A172 (cell line): ENCODE results near the genes SH2D6, MAT2A and C2orf68.

DNA sequence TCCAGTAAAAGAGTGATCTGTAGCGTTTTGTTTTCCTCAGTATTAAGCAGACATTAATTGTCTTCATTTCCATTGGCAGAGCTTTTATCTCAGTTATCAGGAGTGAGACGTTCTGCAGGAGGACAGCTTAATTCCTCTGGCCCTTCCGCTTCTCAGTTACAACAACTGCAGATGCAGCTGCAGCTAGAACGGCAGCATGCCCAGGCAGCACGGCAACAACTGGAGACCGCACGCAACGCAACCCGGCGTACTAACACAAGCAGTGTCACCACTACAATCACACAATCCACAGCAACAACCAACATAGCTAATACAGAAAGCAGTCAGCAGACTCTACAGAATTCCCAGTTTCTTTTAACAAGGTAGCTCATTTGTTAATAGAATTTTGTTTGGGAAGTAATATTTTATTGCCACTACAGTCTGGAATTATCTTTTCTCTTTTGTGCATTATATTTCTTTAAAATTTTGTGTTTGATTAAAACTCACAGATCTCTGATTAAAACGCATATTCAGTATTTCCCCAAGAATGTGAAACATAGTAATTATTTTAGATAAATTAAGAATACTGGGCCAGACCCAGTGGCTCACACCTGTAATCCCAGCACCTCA lies 78.4 kb downstream of the KCMF1 start:
- RAMPAGE, long total RNA: no peak

DNA sequence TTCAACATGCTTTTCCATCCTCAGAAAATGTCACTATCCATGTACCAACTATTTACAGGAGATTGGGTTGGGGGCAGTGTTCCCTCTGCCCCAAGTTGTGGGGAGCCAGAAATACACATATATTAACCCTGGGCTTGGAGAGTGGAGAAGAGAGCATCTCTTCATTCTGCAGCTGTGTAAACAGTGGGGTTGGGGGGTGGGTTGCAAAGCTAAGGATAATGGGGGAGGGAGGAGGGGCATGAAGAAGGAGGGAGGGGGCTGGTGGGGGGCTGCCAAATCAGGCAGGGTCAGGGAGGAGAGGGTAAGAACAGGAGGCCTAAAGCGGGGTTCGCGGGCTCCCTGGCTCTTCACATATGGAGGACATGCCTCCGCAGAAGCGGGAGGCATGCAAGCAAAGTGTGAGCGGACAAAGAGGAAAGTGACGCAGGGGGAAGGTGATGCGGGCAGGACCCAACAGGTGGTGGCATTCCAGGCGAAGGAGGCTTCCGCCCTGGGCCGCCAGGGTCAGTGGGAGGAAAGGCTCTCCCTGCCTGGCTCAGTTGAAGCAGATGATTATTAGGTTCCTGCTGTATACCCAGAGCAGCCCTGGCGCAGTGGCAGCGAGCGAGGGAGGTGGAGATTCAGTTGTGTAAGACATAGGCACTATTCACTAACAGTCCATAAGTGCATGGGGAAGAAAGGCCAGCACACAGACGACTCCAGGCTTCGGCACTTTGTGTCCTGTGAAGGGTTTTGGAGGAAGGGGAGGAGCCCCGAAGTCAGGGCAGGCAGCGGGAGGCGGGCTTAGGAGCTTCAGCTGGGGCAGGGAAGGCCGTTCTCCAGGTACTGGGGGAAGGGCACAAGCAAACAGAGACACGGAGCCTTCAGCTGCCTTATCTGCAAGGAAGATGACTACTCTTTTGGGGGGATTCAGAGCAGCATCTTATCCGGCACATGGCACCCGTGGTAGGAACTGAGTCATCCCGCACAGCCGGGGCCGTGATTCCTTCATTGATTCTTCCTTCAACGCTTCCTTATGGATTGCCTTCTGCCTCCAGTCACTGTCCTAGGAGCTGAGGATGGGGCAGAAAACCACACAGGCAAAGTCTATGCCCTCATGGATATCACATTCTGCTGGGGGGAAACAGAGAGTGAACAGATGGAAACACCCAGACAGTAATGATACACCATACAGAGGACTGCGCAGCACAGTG lies 89.9 kb downstream of the TGOLN2 start:
- RAMPAGE, long total RNA: no peak

GRCh38 chr2:85255452-85255838 lies 72.3 kb downstream of the TGOLN2 start:
- RAMPAGE, long total RNA: no peak

- RAMPAGE, long total RNA: no peak
These were observed 21.6 kb downstream of the TGOLN2 start for GRCh38 chr2:85306110-85306743.

DNA sequence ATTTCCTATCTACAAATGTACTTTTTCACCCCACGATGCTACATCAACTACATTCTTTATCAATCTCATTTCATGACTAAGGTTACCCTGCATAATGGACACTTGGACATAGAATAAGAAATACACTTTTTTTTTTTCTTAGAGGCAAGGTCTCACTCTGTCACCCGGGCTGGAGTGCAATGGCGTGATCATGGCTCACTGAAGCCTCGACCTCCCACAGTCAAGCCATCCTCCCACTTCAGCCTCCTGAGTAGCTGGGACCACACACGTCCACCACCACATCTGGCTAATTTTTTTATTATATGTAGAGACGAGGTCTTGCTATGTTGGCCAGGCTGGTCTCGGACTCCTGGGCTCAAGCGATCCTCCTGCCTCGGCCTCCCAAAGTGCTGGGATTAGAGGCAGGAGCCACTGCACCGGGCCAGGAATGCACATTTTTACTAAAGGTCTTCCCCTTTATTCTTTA lies 2.4 kb downstream of the TGOLN2 start:
- RAMPAGE, long total RNA: no peak

GRCh38 chr2:85349221-85349776 lies 5.0 kb downstream of the RETSAT start:
- RAMPAGE, long total RNA: no peak

GRCh38 chr2:85418158-85419295 lies at the start of gene SH2D6:
Gene SH2D6, plus strand, starts transcription at chr2:85418714.
- RAMPAGE, long total RNA: start-site peak on the plus strand at chr2:85418717-85418763, 5 and 5 reads in 2 replicates

- RAMPAGE, long total RNA: no peak
These were observed 22.5 kb upstream of the MAT2A start for GRCh38 chr2:85516521-85516900.

DNA sequence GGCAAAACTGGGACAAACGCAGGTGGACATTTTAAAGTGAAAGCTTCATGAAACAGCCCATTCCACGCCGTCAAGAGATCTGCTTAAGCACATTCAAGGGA lies 984 bp upstream of the MAT2A start:
- RAMPAGE, long total RNA: no peak

DNA sequence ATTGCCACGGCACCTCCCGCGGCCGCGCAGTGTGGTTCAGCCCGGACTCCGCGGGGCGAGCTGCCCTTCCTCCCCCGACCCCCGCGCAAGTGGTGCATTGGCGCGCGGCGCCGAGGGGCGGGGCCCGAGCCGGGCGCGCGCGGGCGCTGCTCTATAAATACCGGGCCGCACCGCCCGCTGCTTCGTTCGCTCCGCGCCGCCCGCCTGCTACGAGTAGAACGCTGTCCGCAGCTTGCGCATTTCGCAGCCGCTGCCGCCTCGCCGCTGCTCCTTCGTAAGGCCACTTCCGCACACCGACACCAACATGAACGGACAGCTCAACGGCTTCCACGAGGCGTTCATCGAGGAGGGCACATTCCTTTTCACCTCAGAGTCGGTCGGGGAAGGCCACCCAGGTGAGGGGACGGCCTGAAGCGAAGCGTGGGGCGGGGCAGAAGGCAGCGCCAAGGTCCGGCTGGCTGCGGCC lies at the start of gene MAT2A:
Gene MAT2A, plus strand, starts transcription at position 185 of the 466 bp plus-strand sequence.
- RAMPAGE, long total RNA: no peak

DNA sequence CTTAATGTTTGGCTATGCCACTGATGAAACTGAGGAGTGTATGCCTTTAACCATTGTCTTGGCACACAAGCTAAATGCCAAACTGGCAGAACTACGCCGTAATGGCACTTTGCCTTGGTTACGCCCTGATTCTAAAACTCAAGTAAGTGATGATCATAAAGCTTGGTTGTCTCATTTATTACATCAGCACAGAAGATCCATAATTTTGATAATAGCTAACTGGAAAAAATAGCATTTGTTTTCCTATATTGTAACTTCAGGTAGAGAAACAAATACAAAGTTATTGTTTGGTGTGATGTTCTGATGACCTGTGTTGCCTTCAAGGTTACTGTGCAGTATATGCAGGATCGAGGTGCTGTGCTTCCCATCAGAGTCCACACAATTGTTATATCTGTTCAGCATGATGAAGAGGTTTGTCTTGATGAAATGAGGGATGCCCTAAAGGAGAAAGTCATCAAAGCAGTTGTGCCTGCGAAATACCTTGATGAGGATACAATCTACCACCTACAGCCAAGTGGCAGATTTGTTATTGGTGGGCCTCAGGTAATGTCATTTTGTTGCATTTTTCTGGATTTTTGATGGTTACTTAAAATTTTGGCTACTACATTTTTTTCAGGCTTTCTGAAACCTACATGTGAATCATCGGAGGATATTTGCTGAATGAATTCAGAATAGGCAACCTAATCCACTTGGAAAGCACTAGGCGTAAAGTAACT lies 3.0 kb downstream of the MAT2A start:
- RAMPAGE, long total RNA: no peak

- RAMPAGE, long total RNA: no peak
These were observed at the start of gene C2orf68 for GRCh38 chr2:85611143-85612212. Gene C2orf68, minus strand, starts transcription at chr2:85612066.

- RAMPAGE, long total RNA: no peak
These were observed 15.6 kb downstream of the GNLY start for GRCh38 chr2:85709742-85710147.

DNA sequence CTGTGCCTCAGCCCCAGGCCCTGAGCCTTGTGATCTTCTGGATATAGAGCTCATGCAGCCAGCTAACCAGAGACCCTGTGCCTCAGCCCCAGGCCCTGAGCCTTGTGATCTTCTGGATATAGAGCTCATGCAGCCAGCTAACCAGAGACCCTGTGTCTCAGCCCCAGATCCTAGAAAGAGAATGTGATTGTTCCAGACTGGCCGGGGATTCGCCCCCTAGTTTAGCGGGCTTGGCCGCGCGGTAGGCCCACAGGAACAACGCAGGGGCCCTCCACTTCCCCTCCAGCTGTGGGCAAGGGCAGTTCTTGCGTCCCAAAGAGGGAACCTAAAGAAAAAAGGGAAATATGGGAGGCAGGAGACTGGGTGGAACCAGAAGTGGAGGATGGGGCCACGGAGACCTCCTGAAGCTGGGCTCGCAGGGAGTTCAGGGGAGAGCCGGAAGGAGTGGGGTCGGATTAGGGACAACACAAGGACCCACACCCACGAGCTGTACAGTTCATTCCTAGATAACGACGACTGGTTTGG lies 18.1 kb downstream of the GNLY start:
- RAMPAGE, long total RNA: no peak

DNA sequence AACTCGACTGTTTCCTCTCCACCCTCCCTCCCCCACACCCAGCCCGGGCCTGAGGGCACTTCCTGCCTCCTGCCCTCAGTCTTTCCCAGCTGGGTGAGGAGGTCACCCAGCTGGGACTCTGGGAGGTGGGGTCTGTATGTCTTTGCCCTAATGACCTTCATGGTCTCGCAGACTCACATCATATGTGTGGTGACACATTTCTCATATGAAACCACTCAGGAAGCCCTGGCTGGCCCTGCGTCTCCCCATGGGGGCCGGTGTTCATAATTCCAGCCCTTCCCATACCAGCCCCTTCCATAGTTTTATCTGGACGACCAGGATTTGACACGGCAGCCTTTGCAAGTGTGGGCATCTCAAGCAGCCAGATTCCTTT lies 12.5 kb downstream of the ATOH8 start:
- RAMPAGE, long total RNA: no peak

DNA sequence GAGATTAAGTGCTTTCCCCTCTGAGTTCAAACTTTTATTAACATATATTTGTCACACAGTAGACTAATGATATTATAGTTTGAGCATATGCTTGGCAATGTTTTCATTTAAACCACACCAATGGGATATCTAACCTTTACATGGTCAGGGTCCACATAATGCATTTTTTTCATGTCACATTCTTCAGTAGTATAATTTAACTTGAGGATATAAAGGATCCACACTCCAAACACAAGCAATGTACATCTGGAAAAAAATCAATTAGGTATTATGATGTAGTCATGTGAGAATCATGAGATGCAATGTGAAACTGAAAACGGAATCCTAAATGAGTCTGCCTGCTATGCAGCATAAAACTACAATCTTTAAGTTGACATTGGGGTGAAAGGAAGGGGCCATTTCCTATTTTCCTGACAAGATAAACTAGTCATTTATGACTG lies 27.7 kb downstream of the ST3GAL5 start:
- RAMPAGE, long total RNA: no peak

DNA sequence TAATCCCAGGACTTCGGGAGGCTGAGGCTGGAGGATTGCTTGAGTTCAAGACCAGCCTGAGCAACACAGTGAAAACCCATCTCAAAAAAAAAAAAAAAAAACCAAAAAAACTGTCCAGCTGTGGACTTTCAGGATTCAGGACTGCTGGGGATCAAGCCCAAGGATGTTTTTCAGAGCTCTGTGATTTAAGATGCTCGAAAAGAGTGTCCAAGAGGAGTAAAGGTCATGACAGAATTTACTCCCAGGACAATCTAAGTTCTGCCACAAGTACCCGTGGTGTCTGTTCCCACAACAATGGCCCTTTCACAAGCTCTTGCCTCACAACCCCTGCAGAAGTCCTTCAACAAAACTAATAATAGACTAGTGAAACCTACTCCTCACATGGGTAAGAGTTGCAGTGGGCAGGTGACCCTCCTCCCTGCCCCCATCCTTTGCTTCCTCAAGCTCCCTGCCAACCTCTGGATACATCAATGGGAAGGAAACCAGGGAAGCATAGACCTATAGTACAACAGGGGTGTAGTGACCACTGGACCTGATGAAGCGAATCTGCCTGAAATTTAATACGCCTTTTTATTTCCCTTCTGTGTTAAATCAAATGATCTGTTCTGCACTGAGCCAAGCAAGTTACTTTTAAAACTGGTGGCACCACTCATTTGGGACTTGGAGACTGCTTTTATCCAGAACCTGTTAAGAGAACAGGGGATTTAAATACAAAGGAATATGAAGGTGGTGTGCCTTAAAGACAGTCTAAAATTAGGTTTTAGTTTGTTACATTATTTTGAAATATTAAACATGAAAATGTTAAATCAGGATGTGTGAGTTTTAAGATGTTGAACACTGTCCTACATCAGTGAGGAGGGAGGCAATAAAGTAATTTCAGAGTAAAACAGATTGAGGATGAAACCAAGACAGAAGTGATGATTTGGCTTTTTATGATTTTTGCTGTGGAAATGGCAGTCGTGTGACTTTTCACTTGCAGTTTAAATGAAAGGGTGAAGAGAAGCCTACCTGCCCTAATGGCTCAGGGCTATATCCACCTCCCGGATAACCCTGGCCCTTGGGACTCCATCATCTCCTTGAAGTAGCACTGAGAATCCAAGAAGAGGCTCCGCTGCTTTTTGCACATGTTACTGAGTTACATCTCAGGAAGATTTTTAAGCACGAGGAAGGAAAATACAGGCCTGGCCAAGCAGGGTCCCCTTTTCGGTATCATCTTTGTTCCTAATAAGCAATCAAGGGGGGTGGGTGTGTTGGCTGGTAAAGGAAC lies 35.2 kb downstream of the PTCD3 start:
- RAMPAGE, long total RNA: no peak

- RAMPAGE, long total RNA: no peak
These were observed 2.7 kb downstream of the MRPL35 start for GRCh38 chr2:86201945-86202451.

GRCh38 chr2:86368243-86368807 lies 30.9 kb upstream of the REEP1 start:
- RAMPAGE, long total RNA: no peak

DNA sequence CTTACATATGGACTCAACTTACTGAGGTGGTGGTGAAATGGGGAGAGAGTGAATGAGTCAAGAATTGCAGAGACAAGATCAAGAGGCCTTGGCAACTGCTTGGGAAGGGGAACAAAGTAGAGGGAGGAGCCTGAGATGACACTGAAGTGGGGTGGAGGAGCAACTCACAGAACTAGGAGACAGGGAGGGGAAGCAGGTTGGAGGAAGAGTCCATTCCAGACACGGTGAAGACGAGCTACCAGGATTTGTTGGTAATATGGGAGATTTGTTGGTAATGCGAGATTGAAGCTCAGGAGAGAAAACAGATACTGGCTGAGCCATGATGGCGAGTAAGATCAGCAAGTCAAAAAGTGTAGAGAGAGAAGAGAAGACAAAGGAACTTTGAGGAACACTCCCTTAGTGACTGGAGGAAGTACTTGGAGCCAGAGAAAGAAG lies 42.2 kb upstream of the KDM3A start:
- RAMPAGE, long total RNA: no peak